ENCODE results near the genes ZNF440, ZNF439, ZNF44, ZNF443 and JUNB.

- PRO-cap, 5 experiments, result no peak in any of the 5 experiments
- RAMPAGE, long total RNA, 2 experiments, result no peak in any of the 2 experiments
- RRBS, result 3% methylated on average over 1 of the region's 10 CpGs
Measured at GRCh38 chr19:11693605-11694445, 44.9 kb downstream of the ZNF823 start.

DNA sequence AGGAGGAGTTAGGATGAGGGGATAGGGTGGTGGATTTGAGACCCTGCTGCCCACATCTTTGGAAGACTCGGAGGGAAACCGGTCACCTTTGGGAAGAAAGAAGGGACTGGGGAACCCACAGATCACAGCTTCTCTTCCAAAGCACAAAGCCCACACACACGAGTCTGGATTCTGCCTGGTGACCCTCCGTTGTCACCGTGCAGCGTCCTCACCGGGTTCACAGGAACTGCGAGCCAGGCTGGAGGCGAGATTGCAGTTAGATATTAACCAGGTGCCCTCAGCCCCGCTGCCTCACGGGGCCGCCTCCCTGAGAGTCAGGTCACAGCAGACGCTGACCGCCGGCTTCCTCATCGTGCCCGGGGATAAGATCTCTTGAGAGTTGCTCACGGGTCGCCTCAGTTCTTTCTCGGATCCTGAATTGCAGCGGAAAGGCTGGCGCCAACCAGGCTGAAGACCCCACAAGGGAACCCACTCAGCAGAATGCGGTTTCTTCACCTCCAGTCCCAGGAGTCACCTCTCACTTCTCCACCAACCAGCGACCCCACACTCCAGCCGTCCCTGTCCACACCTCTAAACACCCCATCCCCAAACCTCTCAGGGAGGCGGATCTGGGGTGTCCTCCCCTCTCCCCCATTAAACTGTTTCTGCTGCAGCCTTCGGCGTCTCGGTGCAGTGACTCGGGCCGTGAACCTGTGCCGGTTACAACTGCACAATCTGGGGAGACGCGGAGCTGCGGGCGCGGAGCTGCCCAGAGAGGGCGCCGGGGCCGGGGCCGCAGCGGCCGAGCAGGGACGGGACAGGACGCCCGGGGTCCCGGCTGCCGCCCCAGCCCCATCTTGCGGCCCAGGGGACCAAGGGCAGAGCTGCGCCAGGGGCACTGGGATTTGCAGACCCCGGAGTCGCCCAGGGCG is 669 bp downstream of the ZNF823 start:
- PRO-cap, 5 experiments, result peak in 4 of 5 experiments; most common plus-strand start position 350 of the sequence (in 2); most common minus-strand start position 230 of the sequence (in 3)
- RAMPAGE, long total RNA, 2 experiments, result no peak in any of the 2 experiments
- RRBS, result 2% methylated on average over 2 of the region's 53 CpGs

DNA sequence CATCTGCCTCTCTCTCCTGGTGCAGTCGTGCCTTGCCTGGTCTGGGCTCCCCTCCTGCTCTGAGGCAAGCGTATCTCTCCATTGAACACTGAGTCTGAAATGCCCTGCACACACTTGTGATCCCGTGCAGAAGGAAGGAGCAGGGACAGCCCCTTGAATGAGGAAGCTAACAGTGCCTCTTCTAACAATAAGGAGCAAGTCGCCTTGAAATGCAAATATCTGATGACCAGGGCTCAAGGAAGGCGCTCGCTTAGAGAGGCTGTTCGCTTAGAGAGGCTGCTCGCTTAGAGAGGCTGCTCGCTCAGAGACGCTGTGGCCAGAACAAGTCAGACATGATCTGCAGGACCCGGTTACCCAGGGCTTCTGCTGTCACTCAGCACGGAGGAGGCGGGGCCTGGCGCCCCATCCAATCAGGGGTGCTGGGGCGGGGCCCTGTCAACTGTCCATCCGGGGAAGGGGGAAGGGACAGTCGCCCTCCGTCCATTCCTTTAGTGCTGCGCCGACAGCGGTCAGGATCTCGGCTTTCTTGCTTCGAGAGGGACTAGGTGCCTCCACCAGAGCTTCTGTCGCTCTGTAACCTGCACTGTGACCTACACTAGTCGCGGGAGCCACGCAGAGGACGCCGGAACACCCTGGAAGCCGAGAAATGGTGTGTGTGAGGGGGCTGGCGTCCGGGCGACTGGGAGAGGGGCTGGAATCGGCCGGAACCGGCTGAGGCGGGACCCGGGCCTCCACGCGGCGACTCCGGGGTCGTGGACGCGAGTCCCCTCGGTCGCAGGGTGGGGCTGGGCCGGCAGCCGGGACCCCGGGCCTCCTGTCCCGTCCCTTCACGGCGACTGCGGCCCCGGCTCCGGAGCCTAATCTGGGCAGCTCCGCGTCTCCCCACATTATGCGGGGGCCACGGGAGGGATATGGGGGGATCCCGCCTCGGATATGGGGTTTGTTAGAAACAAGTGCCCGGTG is at the start of gene ZNF440:
Gene ZNF440, plus strand, starts transcription at position 472 of the 963 bp plus-strand sequence.
- PRO-cap, 5 experiments, result peak in 5 of 5 experiments; most common plus-strand start position 491 of the sequence (in 3); most common minus-strand start position 323 of the sequence (in 3)
- RAMPAGE, long total RNA, 2 experiments, result start-site peak on the plus strand in 1 of 2 experiments, centred at position 473 of the sequence, 163 reads per replicate
- RRBS, result 2% methylated on average over 20 of the region's 63 CpGs

- PRO-cap, 5 experiments, result peak in 4 of 5 experiments; most common plus-strand start chr19:11848767 (in 3); most common minus-strand start chr19:11848622 (in 1)
- RAMPAGE, long total RNA, 2 experiments, result no peak in any of the 2 experiments
- RRBS, result no CpG with 5 or more reads among the region's 21 CpGs
Measured at GRCh38 chr19:11848417-11848903, at the start of gene ZNF439. Gene ZNF439, plus strand, starts transcription at chr19:11848726.

DNA sequence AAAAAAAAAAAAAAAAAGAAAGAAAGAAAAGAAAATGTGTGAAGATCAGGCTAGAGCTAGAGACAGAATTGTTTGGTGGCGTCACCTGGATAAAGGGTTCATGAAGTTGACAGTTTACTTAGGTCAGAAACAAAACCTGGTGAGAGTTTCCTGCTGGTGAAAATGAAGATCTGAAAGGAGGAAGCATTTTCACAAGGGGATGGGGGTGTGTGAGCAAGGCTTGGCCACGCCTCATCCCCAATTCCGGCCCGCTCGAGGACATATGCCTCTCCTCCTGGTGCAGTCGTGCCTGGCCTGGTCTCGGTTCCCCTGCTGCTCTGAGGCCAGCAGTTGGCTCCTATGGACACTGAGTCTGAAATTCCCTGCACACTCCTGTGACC is 483 bp upstream of the ZNF700 start:
- PRO-cap, 5 experiments, result no peak in any of the 5 experiments
- RAMPAGE, long total RNA, 2 experiments, result no peak in any of the 2 experiments
- RRBS, result no CpG with 5 or more reads among the region's 7 CpGs

GRCh38 chr19:11929967-11930674 is 5.2 kb downstream of the ZNF700 start:
- PRO-cap, 5 experiments, result no peak in any of the 5 experiments
- RAMPAGE, long total RNA, 2 experiments, result no peak in any of the 2 experiments
- RRBS, result no CpG with 5 or more reads among the region's 2 CpGs

GRCh38 chr19:12145323-12146104 is 5.4 kb upstream of the ZNF20 start:
- PRO-cap, 5 experiments, result no peak in any of the 5 experiments
- RAMPAGE, long total RNA, 2 experiments, result no peak in any of the 2 experiments
- RRBS, result no CpG with 5 or more reads among the region's 14 CpGs

DNA sequence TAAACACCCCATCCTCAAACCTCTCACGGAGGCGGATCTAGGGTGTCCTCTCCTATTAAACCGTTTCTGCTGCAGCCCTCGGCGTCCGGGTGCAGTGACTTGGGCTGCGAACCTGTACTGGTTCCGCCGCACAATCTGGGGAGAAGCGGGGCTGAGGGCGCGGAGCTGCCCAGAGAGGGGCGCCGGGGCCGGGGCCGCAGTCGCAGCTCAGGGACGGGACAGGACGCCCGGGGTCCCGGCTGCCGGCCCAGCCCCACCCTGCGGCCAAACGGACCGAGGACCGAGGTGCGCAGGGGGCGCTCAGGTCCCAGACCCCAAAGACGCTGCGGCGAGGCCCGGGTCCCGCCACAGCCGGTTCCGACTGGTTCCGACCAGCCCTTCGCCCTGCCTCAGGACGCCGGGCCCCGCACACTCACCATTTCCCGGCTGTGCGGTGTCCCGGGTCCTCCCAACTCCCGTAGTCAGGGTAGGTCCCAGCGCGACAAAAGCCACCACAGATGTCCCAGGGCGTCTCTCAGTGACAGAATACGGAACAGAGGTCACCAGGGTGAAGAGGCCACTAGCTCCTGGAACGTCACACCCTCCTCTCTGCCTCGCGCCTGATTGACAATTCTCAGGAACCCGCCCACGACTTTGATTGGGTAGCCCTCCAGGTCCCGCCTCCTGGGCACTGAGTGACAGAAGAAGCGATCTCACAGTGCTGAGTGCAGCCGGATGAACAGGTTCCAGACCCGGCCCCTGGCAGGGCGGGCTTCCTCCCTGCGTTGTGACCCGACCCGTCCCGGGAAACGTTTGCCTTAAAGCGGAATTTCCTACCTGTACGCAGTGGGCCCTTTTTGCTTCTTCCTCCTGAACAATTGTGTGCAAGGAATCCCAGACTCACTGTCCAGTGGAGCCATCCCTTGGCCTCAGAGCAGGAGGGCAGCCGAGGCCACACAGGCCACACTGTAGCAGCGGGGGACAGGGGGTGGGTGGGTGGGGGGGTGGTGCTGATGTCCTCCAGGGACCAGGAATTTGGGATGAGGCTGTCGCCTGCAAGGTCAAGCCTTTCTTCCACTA is at the start of gene ZNF44:
Gene ZNF44, minus strand, starts transcription at position 608 of the 1,059 bp plus-strand sequence.
- PRO-cap, 5 experiments, result peak in 5 of 5 experiments; most common plus-strand start position 703 of the sequence (in 3); most common minus-strand start position 578 of the sequence (in 3)
- RAMPAGE, long total RNA, 2 experiments, result no peak in any of the 2 experiments
- RRBS, result 2% methylated on average over 20 of the region's 68 CpGs

- PRO-cap, 5 experiments, result peak in 2 of 5 experiments; most common plus-strand start chr19:12400461 (in 2); most common minus-strand start chr19:12400252 (in 1)
- RAMPAGE, long total RNA, 2 experiments, result start-site peak on the plus strand in 1 of 2 experiments, at chr19:12400419-12400439 at its widest, 5 reads per replicate
- RRBS, result no CpG with 5 or more reads among the region's 49 CpGs
Measured at GRCh38 chr19:12400048-12400934, 780 bp downstream of the ZNF799 start.

DNA sequence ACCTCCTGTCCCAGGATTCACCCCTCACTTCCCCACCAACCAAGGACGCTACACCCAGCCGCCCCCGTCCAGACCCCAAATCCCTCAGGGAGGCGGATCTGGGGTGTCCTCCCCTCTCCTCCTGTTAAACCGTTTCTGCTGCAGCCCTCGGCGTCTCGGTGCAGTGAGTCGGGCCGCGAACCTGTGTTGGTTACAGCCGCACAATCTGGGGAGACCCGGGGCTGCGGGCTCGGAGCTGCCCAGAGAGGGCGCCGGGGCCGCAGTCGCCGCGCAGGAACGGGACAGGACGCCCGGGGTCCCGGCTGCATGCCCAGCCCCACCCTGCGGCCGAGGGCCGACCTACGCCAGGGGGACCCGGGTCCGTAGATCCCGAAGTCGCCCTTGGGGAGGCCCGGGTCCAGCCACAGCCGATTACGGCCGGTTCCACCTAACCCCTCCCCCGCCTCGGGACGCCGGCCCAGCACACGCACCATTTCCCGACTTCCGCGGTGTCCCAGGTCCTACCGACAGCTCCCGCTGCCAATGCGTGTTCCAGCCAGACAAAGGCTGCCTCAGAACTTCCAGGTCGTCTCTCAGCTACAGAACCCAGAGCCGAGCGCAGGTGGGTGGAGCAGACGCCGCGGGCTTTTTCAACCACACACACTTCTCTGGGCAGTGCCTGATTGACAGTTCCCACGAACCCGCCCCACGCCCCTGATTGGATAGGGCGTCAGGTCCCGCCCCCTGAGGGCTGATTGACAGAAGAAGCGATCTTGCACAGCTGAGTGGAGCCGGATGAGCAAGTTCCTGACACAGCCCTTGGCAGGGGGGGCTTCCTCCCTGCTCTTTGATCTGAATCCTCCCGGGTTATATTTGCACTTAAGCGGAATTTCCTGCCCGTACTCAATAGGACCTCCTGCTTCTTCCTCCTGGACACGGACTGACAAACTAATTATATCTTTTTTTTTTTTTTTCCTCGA is at the start of gene ZNF443:
Gene ZNF443, minus strand, starts transcription at position 580 of the 959 bp plus-strand sequence.
- PRO-cap, 5 experiments, result peak in 5 of 5 experiments; most common plus-strand start position 763 of the sequence (in 3); most common minus-strand start position 603 of the sequence (in 3)
- RAMPAGE, long total RNA, 2 experiments, result no peak in any of the 2 experiments
- RRBS, result 3% methylated on average over 6 of the region's 66 CpGs

DNA sequence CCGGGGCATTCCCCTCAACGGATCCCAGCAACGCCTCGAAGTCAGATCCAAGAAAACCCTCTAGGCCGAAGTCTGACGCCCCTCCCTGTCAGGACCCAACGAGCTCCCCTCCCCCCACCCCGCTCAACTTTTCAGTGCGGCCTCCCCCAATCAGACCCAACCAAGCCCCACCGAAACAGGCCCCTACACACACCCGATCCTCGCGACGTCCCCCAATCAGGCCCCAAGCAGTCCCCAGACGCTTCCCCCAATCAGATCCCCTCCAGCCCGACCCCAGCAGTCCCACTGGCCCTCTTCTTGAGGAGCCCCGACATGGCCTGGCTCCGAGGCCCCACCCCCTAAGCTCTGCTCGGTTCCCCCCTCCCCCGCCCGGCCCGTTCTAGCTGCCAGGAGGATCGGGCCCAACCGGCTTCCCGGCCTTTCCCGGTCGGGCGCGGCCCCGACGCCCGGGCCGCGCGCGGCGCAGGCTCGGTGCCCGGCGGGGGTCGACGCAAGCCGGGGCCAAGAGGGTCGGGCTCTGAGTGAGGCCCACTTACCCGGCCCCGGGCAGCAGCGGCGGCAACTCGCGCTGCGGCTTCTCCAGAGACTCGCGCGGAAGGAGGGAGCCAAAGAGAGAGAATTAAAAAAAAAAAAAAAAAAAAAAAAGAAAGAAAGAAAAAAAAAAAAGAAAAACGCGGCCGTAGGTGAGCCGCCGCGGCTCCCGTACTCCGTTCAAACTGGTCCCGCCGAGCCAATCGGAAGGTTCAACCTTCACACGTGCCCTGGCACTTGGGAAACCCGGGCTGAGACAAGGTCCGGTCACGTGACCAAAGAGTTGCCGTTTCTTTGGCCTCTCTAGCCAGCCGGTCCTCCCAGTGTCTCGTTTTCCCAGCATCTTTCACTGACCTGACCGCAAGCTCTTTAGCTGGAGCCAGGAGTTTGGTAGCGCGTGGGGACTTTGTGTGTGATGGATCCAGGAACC is 1.5 kb downstream of the TNPO2 start:
- PRO-cap, 5 experiments, result peak in 5 of 5 experiments; most common plus-strand start position 854 of the sequence (in 2); most common minus-strand start position 718 of the sequence (in 5)
- RAMPAGE, long total RNA, 2 experiments, result start-site peak on the minus strand in 2 of 2 experiments, centred at positions 283 to 724 of the sequence, 16 to 91 reads per replicate
- RRBS, result no CpG with 5 or more reads among the region's 75 CpGs

DNA sequence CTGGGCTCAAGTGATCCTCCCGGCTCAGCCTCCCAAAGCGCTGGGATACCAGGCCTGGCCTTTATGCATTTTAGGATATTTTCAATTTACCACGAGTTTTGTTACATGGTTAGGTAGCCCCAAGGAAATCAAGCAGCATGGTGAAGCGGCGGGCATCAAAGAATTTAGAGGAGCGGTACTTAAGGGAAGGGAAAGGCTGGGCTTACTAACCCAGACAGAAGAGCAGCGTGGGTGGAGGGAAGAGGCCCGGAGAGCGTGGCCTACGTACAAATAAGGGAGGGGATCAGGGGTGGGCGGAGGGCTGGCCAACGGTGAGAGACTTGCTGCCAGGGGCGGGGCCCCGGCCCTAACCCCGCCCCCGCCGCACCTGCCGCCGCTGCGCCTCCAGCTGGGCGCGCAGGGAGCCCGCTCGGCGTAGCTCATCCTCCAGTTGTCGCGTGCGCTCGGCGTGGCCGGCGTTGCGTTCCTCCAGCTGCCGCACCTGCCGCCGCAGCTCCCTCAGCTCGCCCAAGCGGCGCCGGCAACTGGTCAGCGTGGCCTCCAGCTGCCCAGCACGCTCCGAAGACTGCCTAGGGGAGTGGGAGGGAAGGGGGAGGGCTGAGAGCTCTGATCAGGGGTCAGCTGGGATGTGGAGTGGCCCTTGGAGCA is 5.7 kb downstream of the HOOK2 start:
- PRO-cap, 5 experiments, result no peak in any of the 5 experiments
- RAMPAGE, long total RNA, 2 experiments, result no peak in any of the 2 experiments
- RRBS, result 80% methylated on average over 16 of the region's 43 CpGs

GRCh38 chr19:12782887-12783655 is 7.7 kb upstream of the HOOK2 start:
- PRO-cap, 5 experiments, result peak in 4 of 5 experiments; most common plus-strand start chr19:12783010 (in 4)
- RAMPAGE, long total RNA, 2 experiments, result no peak in any of the 2 experiments
- RRBS, result 3% methylated on average over 7 of the region's 44 CpGs

DNA sequence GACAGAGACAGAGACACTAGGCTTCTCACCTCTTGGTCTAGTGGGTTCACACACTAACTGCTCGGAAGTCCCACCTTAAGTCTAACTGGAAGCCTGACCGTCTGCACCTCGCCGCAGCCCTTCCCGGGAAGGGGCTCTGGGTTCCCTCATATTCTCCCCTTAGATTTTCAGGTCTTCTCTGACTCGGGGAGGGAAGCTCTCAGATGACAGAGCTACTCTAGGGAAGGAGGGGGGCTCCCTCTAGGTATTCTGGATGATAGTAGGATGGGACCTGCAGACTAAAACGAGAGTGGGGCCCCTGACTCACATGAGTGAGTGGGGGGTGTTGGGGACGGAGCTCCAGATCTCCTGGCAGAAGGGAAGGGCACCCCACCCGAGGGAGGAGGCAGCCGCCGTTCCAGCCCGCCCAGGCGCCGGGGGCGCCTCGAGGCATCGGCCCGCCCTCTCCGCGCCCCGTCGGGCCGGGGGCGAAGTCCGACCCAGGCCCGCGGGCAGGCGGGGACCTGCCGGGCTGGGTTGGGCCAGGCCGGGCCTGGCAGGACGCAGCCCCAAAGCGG is 2.0 kb upstream of the JUNB start:
- PRO-cap, 5 experiments, result peak in 5 of 5 experiments; most common plus-strand start position 488 of the sequence (in 5); most common minus-strand start position 426 of the sequence (in 5)
- RAMPAGE, long total RNA, 2 experiments, result no peak in any of the 2 experiments
- RRBS, result 2% methylated on average over 20 of the region's 32 CpGs

- PRO-cap, 5 experiments, result peak in 5 of 5 experiments; most common plus-strand start chr19:12791486 (in 5); most common minus-strand start chr19:12791343 (in 5)
- RAMPAGE, long total RNA, 2 experiments, result start-site peak on the plus strand in 1 of 2 experiments, at chr19:12791482-12791486 at its widest, 1,247 reads per replicate
- RRBS, result 3% methylated on average over 10 of the region's 34 CpGs
Measured at GRCh38 chr19:12791165-12791581, at the start of gene JUNB. Gene JUNB, plus strand, starts transcription at chr19:12791486.

- PRO-cap, 5 experiments, result peak in 1 of 5 experiments; most common plus-strand start chr19:12792833 (in 1)
- RAMPAGE, long total RNA, 2 experiments, result no peak in any of the 2 experiments
- RRBS, result no CpG with 5 or more reads among the region's 13 CpGs
Measured at GRCh38 chr19:12792796-12793002, 1.4 kb downstream of the JUNB start.

- PRO-cap, 5 experiments, result no peak in any of the 5 experiments
- RAMPAGE, long total RNA, 2 experiments, result no peak in any of the 2 experiments
- RRBS, result 20% methylated on average over 3 of the region's 33 CpGs
Measured at GRCh38 chr19:12835184-12835713, 870 bp upstream of the RTBDN start.

DNA sequence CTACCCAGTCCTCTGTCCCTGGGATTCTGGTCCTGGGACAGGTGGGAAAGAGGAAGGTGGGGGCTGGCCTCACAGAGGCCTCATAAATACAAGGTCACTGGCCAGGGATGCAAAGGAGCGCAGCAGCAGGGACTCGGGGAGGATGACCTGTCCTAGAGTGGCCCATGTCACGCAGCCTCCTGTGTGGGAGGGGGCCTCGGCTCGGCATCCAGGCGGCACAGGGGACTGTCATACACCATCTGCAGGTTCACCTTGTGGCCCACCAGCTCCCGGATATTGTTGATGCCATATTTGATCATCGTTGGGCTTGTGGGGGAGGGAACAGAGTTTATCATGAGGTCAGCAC is 3.5 kb upstream of the SYCE2 start:
- PRO-cap, 5 experiments, result peak in 1 of 5 experiments; most common minus-strand start position 221 of the sequence (in 1)
- RAMPAGE, long total RNA, 2 experiments, result no peak in any of the 2 experiments
- RRBS, result no CpG with 5 or more reads among the region's 8 CpGs

DNA sequence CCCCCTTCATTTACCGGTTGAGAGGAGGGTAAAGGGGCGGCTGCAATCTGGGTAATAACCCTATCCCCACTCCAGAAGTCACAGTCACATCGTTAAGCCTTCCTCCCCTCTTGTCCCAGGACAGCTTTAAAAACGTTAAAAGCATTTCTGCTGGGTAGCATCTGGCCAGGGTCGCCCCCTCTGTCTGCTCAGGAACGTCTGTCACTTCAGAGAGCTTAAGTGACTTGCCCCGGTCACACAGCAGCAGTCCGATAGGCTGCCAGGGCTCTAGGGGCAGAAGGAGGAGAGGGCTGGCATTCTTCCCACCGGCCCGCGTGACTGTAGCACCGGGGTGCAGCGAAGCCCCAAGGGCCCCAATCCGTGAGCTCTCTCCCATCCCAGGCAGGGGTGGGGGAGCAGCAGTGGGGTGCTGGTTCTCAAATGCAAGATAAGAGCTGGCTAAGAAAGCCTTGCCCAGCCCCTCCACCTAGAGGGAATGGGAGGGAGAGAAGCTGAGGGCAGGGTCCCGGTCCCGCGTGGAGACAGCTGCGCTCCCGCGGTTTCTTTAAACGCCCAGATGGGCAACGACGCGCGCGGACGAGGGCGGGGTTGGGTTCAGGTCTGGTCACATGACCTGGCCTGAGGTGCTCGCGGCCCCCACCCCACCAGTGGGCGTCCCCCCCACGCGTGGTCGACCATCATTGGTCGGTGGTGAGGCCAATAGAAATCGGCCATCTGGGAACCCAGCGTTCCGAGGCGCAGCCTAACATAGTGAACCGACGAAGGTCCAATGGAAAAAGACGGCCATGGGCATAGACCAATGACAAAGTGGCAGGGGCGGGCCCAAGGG is 476 bp upstream of the CALR start:
- PRO-cap, 5 experiments, result peak in 3 of 5 experiments; most common minus-strand start position 565 of the sequence (in 2)
- RAMPAGE, long total RNA, 2 experiments, result no peak in any of the 2 experiments
- RRBS, result 0% methylated on average over 3 of the region's 43 CpGs

- PRO-cap, 5 experiments, result no peak in any of the 5 experiments
- RAMPAGE, long total RNA, 2 experiments, result start-site peak on the plus strand in 1 of 2 experiments, at chr19:12948008-12948192 at its widest, 550 to 669 reads per replicate
- RRBS, result no CpG with 5 or more reads among the region's 21 CpGs
Measured at GRCh38 chr19:12947700-12948441, 2.2 kb downstream of the RAD23A start.

Measured in liver (tissue), 9 donors.